H4 (cell line): Measurements from ENCODE around the genes RAB41, ZMYM3 and OGT.

GRCh38 chrX:68708818-68709419 is 61.5 kb downstream of the STARD8 start:
- RAMPAGE, long total RNA = no peak

DNA sequence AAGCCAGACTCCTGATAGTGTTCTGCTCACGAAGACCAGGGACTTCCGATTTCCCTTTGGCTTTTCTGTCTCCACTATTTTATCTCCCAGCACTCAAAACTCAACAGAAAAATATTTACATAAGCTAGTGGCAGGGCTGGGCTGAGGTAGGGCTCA is 34.4 kb upstream of the EFNB1 start:
- RAMPAGE, long total RNA = no peak

- RAMPAGE, long total RNA = no peak
Observed at GRCh38 chrX:68829133-68830130, 611 bp downstream of the EFNB1 start.

DNA sequence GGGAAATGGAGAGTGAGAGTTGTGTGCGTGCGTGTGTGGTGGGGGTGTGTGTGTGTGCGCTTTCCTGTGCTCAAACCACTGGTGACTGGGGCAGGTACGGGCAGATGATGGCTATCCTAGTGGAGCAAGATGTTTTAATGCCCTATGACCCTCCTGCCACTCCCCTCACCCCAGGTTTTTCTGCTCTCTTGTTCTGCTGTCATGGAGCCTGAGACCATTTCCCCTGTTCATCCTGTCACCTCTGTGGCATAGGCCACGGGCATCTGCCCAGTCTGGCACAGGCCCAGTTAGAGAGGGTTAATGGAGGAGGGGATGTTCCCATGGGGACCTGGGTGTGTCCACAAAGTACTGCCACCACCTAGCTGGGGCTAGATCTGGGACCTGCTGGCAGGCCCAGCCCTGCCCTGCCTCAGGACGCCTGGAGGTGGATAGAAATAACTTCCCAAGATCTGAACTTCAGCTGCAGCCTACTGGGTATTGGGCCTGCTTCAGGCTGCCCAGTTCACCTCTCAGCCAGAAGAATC is 13.4 kb downstream of the EFNB1 start:
- RAMPAGE, long total RNA = no peak

DNA sequence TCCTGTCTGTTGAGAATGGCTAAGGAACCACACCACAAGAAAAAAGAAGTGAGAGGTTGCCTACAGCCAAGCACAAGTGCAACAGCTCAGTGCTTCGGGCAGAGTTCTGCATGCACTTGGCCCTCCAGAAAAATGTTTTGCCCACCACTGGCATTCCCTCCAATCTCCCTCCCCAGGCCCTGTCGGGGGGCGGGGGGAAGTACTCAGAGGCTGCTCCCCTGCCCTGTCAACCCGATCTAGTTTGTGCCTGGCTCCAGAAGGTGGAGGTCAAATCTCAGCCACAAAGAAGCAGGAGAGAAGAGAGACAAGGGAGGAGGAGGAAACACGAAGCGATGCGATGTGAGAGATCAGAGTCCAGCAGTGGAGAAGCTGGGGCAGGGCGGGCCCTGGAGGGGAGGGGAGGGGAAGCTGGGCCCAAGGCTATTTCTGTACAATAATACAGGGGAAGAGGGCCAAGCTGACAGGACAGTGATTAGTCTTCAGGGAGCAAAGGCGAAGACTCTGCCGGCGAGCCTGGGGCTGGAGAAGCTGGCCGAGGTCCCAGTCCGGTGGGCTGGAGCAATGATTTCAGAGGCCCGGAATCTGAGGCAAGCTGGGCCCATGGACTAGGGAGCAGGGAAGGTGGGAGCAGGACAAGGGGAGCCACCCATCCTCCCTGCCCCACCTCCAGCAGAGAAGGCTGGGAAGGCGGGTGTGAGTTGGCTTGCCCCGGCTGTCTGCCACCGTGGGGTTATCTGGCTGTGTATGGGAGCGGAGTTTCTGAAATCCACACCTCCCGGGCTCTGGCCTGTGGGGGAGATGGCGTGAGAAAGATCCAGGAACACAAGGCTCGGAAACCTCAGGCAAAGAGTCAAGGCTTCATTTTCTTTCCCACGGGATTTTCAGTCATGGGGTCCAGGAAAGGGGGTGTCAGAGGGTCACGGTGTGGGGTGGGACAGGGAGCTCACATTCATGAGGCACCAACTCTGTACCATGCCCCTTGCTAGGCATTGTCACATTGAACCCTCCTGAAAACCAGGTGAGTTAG is 167.2 kb downstream of the EFNB1 start:
- RAMPAGE, long total RNA = no peak

DNA sequence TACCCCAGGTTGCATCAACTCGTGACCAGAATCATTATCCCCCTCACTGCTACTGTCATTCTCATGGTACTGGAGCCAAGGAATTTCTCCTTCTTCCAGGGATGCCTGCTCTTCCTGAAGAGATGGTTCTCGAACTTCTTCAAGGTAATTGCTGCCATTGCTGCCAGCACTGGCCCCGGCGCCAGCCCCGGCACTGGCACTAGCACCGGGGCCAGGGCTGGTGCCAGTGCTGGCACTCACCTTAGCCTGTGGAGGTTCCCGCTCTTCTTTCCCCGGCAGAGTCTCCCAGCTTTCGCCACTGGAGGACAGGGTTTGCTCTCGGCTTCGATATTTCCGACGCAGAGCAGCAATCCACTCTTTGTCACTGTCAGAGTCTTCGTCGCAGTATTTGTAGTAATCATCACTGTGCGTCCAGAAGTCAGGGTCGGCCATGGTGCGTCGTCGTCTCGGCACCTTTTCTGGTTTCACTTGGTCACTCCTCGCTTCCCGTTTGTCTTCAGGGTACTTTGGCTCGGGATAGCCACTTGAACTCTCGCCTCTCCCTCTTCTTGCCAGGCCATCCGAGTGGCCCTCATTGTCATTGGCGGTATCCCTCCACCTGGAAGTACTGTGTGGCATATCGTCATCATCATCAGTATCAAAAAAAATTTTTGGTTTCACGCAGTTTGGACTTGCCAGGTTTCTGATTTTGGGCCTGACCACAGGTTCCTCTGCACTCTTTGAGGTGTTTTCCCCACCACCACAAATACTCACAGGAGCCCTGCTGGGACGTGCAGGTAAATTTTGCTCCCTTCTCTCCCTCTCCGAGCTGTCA is 3.3 kb downstream of the PJA1 start:
- RAMPAGE, long total RNA = no peak

DNA sequence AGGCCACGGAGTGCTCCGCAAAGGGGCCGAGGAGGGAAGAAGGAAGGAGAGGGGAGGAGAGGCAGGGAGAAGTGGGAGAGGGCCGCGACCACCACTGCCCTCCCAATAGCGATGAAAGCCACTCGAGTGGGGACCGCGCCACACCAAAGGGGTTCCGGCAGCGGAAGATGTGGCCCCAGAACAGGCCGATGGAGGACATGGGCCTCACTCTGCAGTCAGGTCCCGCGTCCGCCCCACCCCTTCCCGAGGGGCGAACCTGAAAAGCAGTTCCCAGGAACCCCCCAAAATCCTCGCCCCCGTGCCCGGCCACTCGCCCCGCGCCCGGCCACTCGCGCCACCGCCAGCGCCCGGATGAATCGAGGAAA is 283 bp downstream of the PJA1 start:
- RAMPAGE, long total RNA = no peak

DNA sequence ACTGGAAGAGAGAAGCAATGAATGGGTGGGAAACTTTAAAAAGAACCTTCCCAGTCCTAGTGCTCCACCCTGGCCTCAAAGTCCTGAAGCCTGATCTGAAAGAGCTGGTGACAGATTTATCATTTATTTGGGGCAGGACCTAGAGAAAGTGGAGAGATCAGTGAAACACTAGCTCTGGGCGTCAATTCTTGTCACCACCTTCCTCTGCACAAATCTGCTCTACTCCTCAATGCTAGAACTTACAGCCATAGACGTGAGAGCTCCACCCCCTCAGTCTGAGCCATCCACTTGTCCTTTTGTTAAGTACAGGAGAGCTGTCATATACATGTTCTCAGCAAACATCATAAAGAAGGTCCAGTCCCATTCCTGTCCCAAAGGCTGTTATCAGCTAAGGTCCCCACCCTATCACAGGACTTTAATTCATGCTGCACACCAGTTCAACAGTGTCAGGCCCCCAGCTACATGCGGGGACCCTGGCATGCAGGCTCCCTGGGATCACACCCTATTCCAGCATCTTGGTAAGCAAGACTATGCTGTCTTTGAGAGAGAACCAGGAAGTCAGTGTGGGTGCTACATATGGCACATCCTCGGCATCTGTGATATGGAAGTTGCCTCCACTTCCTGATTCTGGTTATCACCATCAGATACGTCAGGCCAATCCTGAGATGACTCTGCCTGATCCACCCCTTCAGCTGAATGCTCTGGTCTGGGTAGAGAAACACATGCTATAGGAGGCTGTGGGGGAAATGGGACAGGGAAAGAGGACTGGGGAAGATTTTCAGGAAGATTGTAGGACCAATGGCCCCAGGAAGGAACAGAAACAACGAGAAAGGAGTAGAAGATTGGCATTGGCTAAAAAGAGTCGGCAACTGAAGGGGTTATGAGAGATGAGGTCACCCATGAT is 2.3 kb downstream of the P2RY4 start:
- RAMPAGE, long total RNA = no peak

DNA sequence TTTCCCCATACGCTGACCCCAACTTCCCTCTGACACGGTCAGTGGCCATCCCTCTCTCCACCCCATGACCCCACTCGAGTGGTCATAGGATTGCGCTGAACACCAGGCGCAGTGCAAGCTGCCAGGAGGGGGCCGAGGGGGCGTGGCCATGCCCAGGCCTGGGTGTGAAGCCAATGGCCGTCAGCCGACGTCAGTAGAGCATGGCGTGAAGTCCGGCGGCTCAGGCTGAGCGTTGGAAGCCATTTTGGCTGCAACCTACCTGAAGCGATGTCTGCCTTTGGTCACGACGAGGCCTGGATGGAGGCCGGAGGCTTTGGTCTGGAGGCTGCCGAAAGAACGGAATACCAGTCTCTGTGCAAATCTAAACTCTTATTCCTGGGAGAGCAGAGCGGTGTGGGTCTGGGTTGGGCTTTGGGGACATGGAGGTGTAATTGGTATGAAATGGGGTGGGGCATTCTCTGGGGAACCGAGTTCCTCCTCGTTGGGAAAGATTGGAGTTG is at the start of gene RAB41:
Gene RAB41 (plus strand): TSS at position 222 of the 500 bp plus-strand sequence.
- RAMPAGE, long total RNA = no peak

- RAMPAGE, long total RNA = no peak
Observed at GRCh38 chrX:70398775-70399308, 24.3 kb upstream of the GDPD2 start.

DNA sequence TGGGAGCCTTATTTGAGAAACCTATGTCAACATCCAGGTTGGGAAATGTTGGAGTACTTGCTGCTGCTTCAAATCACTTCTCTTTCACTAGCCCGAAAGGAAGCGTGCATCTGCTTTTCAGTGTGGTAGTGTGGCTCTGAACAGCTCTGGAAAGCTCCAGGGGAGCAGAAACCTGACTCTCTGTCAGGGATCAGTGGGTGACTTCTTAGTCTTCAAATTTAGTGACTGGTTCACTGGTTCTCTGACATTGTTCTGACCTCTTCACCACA is 36.8 kb downstream of the DLG3 start:
- RAMPAGE, long total RNA = no peak

- RAMPAGE, long total RNA = no peak
Observed at GRCh38 chrX:71060543-71060970, 7.6 kb downstream of the SNX12 start.

DNA sequence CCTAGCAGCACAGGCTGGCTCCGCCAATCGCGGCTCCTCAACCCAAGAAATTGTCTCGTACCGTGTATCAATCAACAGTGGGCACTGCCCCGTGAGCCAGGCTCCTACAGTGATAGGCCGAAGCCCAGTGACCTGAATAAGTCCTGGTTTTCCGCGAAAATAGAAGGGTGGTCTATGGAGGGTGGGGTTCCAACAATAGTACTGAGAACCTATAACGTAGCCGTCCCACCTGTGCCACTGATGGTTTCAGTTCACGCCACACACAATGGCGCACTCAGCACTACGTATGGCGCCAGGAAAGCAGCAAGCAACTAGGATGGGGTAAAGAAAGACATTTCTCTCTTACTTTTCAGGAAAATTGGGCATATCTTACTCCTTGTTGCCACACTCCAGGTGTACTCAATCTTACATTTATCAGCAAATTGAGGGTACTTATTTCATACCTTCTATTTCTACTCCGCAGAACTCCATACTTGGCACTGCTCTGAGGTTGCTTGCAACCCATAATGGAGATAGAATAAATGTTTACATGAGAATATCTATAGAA is 541 bp upstream of the SNX12 start:
- RAMPAGE, long total RNA = no peak

DNA sequence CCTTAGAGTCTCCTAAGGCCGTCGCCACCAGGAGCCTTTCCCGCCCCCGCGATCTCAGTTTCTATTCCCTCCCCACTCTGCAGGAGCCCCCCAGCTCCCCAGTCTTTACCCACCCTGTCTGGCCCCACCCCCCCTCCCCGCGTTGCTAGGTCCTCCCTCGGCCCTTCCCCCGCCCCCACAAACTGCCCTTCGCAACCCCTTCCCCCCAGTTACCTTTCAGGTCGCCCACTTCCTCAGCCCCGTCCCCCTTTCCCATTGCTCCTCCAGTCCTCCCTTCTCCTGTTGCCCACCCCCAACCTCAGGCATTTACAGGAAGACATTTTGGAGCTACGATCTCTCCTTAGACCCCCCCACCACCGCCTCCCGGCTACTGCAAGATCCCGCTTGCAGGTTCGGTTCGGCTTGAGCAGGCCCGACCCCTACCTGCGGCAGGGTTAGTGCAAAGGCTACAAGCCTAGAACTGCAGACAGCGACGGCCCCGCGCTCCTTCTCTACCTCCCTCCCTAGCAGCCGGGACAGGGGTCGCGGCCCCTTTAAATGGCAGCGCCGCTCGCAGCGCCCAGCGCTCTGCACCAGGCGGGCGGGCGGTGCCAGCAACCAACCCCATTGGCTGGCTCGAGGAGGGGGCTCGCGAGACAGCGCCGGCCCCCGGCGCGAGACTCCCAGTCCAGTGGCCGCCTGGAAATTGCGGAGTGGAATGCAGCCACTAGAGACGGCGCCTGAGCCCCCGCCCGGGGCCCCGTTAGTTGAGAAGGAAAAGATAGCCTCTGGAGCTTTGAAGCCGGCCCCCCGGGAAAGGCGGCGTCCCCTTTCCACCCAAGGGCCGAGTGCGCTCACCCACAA is at the start of gene ZMYM3:
Gene ZMYM3 (minus strand): TSS at position 535 of the 843 bp plus-strand sequence.
- RAMPAGE, long total RNA = no peak

DNA sequence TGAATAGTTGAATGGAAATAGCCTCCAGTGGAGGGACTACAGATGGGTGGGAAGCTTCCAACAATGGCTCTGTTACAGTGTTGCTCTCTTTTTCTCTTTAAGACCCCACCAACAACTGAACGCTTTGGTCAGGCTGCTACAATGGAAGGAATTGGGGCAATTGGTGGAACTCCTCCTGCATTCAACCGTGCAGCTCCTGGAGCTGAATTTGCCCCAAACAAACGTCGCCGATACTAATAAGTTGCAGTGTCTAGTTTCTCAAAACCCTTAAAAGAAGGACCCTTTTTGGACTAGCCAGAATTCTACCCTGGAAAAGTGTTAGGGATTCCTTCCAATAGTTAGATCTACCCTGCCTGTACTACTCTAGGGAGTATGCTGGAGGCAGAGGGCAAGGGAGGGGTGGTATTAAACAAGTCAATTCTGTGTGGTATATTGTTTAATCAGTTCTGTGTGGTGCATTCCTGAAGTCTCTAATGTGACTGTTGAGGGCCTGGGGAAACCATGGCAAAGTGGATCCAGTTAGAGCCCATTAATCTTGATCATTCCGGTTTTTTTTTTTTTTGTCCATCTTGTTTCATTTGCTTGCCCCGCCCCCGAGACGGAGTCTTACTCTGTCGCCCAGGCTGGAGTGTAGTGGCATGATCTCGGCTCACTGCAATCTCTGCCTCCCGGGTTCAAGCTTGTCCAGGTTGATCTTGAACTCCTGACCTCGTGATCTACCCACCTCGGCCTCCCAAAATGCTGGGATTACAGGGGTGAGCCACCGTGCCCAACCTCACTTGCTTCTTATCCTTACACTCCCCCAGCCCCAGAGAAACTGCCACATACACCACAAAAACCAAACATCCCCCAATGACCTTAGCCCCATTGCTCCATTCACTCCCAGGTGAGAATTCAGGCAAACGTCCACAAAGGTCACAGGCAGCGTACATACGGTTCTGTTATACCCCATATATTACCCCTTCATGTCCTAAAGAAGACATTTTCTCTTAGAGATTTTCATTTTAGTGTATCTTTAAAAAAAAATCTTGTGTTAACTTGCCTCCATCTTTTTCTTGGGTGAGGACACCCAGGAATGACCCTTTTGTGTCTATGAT is 1.4 kb upstream of the ITGB1BP2 start:
- RAMPAGE, long total RNA = no peak

- RAMPAGE, long total RNA = no peak
Observed at GRCh38 chrX:71453779-71454794, 78.8 kb upstream of the OGT start.

DNA sequence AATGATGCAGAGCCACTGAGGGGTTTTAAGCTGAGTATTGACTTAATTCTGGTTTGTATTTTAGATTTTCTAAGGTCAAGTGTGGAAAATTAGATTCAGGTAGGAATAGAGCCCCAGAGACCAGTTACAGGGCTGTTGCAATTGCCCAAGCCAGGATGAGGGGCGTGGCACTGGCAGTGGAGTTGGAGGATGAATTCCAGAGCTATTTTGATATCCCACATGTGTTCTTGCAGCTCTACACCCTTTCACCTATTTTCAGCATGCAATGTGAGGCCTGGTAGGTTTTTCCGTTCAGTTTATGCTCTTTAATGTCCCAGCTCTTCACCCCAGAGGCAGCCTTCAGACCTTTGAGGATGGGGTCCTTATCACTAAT is 17.9 kb upstream of the OGT start:
- RAMPAGE, long total RNA = no peak

- RAMPAGE, long total RNA = start-site peak on the plus strand at chrX:71533068-71533104, 28 reads
Observed at GRCh38 chrX:71533006-71533604, at the start of gene OGT. TSS of gene OGT (plus strand) at chrX:71533104.

GRCh38 chrX:72068962-72069868 is 112.3 kb upstream of the PIN4 start:
- RAMPAGE, long total RNA = no peak

DNA sequence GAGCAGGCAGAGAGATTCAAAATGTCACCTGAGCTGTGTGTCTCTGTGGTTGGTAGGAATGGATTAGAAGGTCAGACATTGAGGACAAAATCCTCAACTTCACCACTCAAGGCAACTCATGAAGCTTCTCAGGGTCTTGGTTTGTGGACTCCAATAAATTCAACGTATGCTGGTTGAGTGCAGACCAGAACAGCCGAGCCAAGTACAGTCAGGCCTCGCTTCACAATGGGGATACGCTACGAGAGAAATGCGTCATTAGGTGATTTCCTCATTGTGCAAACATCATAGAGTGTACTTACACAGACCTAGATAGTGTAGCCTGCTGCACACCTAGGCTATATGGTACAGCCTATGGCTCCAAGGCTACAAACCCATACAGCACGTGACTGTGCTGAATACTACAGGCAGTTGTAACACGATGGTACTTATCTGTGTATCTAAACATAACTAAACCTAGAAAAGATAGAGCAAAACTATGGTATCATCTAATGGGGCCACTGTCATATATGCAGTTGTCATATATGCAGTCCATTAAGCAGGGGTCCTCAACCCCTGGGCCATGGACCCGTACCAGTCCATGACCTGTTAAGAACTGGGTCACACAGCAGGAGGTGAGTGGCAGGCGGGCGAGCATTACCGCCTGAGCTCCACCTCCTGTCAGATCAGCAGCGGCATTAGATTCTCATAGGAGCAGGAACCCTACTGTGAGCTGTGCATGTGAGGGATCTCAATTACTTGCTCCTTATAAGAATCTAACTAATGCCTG is 81.4 kb upstream of the PIN4 start:
- RAMPAGE, long total RNA = no peak